ENCODE measurements around a stretch of chr17.

DNA sequence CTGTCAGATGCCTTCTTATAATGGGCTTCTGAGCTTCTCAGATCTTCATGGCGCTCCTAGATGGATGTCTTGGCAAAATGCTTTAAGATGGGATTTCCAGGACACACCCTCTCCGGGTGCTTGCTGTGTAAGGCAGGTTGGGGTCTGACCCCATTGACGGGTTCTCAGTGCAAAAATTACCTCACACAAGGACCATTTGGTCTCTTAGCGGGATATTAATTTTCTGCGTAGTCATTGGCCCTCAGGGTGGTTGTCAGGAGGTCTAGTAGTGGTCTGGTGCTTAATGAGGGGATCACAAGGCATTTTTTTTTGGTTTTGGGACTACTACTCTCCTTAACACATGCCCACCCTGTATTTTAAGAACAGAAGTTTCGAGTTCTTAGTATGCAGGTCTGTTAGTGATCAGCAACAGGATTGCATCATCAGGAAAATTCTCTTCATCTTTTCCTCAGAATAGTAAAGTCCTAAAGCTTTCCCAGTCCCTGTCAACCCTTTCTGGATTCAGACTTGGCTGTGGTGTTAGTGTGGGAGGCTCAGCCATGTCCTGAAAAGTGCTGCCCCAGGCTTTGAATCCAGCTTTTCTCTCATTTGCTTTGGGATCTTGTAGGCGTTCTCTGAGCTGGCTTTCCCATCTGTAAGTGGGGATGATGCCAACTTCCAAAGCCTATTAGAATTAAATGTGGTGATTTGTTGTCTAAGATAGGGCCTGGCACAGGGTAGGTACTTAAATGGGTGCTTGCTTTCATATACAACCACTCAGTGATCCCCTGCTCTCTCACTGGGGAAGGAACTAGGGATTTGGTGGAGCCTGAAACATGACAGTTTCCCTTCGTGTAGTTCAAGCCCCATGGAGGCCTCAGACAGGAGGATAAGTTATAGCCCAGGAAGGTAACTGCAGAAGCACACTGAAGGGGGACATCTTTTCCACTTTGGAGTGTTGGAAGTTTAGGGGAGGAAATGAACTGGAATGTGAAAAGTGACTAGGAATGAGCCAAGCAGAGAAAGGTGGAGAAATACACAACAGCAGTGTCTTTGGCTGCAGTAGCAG is 3.0 kb downstream of the ALKBH5 start:
- RRBS = no CpG with 5 or more reads among the region's 8 CpGs

DNA sequence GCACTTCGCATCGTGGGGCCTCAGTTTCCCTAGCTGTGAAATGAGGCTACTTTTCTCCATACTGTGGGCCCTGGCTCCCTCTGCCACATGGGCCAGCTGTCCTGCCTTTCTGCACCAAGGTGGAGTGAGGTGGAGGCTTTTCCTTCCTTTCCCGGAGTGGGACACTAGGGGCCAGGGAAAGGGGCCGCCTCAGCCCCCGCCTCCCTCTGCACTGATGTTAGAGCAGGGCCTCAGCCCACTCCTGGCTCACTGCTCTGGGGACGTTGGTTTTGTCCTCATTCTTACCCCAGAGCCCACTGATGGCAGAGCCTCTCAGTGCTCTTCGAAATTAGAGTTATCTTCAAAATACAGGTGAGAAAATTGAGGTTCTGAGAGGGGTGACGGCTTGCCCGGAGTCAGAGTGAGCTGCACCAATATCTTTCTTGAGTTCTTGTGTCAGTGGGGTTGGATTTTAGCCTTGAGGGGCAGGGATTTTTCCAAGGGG is 1.2 kb downstream of the LLGL1 start:
- RRBS = no CpG with 5 or more reads among the region's 9 CpGs

GRCh38 chr17:18317385-18317755 is 2.3 kb downstream of the SMCR8 start:
- RRBS = no CpG with 5 or more reads among the region's 8 CpGs

- RRBS = no CpG with 5 or more reads among the region's 4 CpGs
Measured at GRCh38 chr17:18355690-18356125, 7.6 kb downstream of the SHMT1 start.

- RRBS = no CpG with 5 or more reads among the region's 2 CpGs
Measured at GRCh38 chr17:18610066-18610523, 34.1 kb downstream of the TBC1D28 start.

- RRBS = no CpG with 5 or more reads among the region's 9 CpGs
Measured at GRCh38 chr17:18673109-18673308, 9.1 kb downstream of the FOXO3B start.

- RRBS = no CpG with 5 or more reads among the region's 19 CpGs
Measured at GRCh38 chr17:18969194-18970106, 17.5 kb downstream of the SLC5A10 start.

- RRBS = 77% methylated on average over 3 of the region's 20 CpGs
Measured at GRCh38 chr17:19021400-19022018, 16.9 kb upstream of the FAM83G start.

- RRBS = no CpG with 5 or more reads among the region's 44 CpGs
Measured at GRCh38 chr17:19111049-19111557, 16.3 kb upstream of the GRAPL start.

DNA sequence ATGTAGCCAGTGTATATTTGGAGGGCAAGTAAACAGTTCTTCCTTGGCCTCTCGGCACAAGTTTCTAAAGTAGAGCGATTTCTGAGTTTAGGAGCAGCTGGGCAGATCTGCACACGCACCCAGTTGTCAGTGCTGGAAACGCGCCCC is 26.6 kb downstream of the EPN2 start:
- RRBS = no CpG with 5 or more reads among the region's 5 CpGs

GRCh38 chr17:19288318-19288935 is 51.3 kb downstream of the EPN2 start:
- RRBS = no CpG with 5 or more reads among the region's 8 CpGs

DNA sequence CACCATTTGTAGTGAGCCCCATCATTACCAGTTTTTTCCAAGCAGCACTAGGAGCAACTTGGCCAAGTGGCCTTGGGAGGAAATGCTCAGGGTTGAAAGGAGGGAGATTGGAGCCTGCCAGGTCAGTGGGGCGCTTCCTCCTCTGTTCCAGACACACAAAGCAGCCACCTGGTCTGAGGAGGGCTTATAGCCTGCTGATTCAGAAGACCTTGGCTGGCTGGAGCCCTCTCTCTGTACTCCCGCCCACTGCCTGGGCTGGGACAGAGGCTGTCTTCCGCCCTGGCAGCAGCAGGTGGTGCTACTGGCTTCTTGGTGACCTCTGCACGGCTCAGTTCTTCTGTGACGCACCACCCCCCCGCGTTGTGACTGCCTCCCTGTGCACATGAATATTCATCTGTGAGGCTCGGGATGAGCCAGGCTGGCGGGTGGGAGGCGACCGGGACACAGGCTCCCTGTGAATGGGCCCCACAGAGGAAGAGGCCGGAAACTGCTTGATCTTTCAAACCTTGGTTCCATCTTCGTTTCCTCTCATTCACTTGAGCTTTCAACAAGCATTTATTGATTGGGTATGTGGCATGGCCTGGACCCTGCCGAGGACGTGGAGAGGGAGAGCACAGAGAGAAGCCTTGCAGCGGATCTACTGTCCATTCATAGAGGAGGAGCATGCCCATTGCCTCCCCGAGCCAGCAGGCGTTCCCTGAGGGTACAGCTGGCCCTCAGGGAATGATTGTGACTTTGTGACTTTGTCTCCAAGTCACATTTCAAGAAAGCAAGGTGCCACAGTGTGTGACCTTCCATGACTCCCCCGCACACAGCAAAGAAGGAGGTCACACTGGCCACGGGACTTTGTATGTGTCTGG is 45.1 kb downstream of the B9D1 start:
- RRBS = no CpG with 5 or more reads among the region's 20 CpGs

GRCh38 chr17:19337709-19338515 is 24.6 kb downstream of the B9D1 start:
- RRBS = no CpG with 5 or more reads among the region's 5 CpGs

- RRBS = 5% methylated on average over 10 of the region's 53 CpGs
Measured at GRCh38 chr17:19378669-19379577, 625 bp downstream of the MAPK7 start.

- RRBS = no CpG with 5 or more reads among the region's 2 CpGs
Measured at GRCh38 chr17:19398233-19398886, 11.4 kb upstream of the MFAP4 start.

- RRBS = no CpG with 5 or more reads among the region's 10 CpGs
Measured at GRCh38 chr17:19448370-19449477, 37.7 kb downstream of the RNF112 start.

DNA sequence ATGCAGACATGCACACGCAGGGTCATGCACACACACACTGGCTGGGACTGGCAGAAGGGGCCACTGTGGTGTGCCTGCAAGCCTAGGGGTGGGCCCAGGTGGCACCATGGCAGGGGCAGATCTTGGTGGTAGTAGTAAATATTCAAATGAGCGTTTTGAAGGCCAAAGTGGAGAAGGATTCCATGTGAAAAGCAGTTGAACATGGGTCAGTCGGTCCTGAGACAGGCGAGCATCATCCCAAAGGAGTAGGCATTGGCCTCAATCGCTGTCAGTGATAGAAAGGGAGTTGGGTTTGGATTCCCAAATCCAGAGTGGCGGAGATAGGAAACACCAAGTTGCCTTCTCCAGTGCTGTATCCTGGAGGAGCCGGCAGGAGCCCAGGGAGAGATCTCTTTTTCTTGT is 41.2 kb downstream of the RNF112 start:
- RRBS = 90% methylated on average over 1 of the region's 7 CpGs

DNA sequence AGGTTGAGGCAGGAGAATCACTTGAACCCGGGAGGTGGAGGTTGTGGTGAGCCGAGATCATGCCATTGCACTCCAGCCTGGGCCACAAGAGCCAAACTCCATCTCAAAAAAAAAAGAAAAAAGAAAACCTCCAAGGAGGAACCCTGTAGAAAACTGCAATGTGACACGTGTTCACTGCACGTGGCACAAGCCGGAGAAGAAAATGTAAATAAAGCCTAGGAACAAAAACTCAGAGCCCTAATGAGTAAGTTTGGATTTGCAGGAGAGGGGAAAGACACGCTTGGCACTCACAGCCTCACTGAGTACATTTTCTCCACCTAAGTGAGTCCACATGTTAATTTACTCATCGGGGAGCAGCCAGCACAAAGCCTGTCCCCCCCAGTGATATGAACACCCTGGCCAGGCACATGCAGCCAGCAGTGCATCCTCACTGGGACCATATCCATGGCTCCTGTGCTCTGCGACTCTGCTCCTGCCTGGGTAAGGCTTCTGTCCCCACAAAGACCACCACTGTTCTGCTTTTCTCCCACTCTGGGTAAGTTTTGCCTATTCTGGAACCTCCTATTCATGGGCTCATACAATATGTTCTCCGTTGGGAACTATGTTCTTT is 53.0 kb downstream of the RNF112 start:
- RRBS = no CpG with 5 or more reads among the region's 9 CpGs

- RRBS = 2% methylated on average over 24 of the region's 53 CpGs
Measured at GRCh38 chr17:19534040-19534794, 563 bp downstream of the SLC47A1 start.

DNA sequence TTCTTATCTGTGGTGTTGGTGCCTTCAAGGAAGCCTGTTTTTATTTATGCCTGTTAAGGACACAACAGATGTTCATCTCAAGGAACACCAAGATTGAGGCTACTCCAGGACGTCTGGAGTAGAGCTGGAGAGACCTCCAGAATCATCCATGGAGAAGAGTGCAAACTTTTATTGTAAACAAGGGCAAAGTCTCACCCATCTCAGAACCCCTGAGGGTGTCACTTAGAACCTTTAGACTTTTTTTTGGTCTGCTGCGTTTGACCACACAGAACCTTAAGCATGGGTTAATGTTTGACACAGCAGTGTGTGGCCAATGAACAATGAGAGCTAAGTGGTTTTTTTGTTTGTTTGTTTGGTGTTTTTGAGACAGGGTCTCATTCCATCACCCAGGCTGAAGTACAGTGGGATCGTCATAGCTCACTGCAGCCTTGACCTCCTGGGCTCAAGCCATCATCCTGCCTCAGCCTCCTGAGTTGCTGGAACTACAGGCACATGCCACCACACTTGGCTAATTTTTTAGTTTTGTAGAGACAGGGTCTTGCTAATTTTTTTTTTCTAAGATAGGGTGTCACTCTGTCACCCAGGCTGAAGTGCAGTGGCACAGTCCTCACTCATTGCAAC is 16.2 kb downstream of the SLC47A1 start:
- RRBS = no CpG with 5 or more reads among the region's 3 CpGs

All from AG10803 (cell line).